HepG2 (cell line): Measurements from ENCODE around the genes TMEM236 and MRC1.

DNA sequence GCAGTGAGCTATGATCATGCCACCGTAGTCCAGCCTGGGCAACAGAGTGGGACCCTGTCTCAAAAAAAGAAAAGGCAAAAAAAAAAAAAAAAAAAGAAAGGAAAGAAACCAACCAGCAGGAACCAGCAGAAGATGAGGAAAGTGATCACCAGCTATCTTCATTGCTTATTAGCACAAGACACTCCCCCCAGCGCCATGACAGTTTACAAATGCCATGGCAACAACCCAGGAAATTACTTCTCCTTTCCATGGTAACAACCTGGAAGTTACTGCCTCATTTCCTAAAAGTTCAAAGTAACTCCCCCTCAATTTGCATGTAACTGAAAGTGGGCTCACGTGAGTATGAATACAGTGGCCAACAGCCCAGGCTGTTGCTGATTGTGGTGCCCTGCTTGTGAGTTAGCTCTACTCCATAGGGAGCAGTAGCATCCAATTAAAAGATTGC is 18.4 kb upstream of the ST8SIA6 start:
- RRBS, 2 experiments, result no CpG with 5 or more reads among the region's 3 CpGs
CAGE:
- cytosol, long polyA minus RNA, result no peak
- cytosol, long polyA plus RNA, result no peak
- long polyA plus RNA, result no peak
- nucleus, long polyA minus RNA, result no peak
- nucleus, long polyA plus RNA, result no peak

DNA sequence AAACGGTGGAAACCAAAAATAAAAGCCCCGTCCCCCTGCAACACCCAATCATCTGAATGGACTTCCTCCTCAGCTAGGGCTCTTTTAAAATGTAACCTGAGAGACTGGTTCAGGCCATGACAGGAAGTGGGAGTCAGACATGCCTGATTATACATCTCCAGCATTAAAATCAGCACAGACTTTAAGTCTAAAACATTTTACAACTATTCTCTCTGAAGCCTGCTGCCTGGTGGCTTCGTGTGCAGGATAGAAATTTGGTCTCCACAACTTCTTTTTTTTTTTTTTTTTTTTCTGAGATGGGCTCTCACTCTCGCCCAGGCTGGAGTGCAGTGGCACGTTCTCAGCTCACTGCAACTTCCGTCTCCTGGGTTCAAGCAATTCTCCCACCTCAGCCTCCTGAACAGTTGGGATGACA is 30.3 kb downstream of the HACD1 start:
- RRBS, 2 experiments, result no CpG with 5 or more reads among the region's 6 CpGs
CAGE:
- cytosol, long polyA minus RNA, result no peak
- cytosol, long polyA plus RNA, result no peak
- long polyA plus RNA, result no peak
- nucleus, long polyA minus RNA, result no peak
- nucleus, long polyA plus RNA, result no peak

DNA sequence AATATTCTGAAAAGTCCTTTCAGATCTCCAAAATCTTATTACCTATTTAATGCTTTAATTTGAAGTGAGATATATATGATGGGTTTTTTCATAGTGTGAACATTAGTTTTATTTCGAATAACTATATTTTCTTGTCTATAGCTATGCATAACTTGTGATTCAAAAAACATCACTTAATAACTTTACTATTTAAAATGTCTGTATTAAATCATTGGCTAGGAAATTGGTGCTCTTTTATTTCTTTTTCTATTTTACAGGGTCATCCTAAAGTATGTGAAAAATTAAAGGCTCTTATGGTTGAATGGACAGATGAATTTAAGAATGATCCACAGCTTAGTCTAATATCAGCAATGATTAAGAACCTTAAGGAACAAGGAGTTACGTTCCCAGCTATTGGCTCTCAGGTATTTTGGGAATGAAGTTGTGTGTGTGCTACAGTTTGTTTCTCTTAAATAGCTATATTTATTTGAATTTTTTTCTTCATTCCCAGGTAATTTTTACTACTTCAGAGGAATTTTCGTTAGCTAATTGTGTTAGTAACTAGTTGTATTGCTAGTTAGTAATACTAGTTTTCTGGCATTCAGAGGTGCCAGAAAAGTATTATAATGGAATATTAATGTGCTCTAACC is 43.9 kb downstream of the STAM start:
- RRBS, 2 experiments, result no CpG with 5 or more reads among the region's 3 CpGs
CAGE:
- cytosol, long polyA minus RNA, result no peak
- cytosol, long polyA plus RNA, result no peak
- long polyA plus RNA, result no peak
- nucleus, long polyA minus RNA, result no peak
- nucleus, long polyA plus RNA, result no peak

GRCh38 chr10:17751926-17752620 is at the start of gene TMEM236:
TSS of gene TMEM236 (plus strand) at chr10:17752201.
- RRBS, 2 experiments, result no CpG with 5 or more reads among the region's 12 CpGs
CAGE:
- cytosol, long polyA minus RNA, result no peak
- cytosol, long polyA plus RNA, result no peak
- long polyA plus RNA, result no peak
- nucleus, long polyA minus RNA, result no peak
- nucleus, long polyA plus RNA, result no peak

DNA sequence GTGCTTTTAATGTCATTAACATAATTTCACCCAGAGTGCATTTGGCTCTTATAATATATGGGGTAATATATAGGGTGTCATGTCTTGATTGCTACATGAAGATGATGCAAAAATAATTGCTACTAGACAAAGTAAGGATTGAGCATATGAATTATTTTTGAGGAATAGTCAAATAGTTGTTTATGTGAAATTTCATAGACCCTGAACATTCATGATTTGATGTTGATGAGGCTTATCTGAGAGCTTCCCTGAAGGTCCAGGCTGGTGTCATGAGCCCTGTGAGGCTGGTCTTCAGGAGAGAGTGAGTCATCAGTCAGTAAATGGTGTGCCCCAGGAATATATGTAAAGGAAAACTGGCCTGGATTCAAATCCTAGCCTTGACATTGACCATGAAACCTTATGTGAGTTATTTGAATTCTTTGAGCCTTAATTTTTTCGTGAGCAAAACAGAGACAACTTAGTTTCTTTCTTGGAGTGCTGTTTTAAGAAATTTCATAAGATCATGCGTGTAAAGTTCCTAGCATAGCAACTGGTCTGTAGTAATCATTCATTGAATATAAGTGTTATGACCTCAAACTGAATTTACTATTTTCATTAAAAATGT is 6.2 kb downstream of the TMEM236 start:
- RRBS, 2 experiments, result no CpG with 5 or more reads among the region's 2 CpGs
CAGE:
- cytosol, long polyA minus RNA, result no peak
- cytosol, long polyA plus RNA, result no peak
- long polyA plus RNA, result no peak
- nucleus, long polyA minus RNA, result no peak
- nucleus, long polyA plus RNA, result no peak

DNA sequence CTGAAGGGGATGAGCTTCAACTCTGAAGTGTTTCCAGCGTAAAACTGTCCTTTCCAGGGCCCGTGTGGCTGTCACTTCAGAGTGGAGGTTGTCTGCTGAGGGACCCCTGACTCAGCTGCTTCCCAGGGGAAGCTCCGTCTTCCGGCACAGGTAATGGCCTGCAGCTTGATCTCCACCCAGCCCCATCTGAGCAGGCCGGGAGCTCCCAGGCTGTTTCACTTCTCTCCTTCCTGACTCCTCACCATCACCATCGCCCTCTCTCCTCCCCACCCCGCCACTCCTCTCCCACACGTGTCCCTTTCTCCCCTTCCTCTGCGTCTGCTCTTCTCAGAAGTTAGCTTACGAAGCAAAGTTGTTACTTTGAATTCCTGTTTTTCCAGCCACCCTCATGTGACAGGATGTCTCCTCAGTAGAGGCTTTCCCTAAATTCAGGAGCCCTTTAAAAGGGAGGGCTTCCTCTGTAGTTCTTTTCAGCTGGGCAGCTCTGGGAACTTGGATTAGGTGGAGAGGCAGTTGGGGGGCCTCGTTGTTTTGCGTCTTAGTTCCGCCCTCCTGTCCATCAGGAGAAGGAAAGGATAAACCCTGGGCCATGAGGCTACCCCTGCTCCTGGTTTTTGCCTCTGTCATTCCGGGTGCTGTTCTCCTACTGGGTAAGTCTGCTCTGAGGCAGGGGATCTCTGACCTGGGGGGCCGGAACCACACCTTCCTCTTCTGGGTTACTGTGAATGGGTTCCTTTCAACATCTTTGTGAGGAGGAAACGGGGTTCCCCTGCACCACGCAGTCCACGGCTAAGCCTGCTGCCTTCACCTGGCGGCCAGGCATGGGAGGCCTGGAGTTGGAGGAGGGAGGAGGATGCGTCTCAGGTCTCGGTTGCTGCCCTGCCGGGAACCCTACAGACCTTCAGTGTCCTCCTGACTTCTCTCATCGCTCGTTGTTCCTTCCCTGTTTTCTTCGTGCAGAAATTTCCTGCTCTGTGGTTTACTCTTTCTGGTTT is at the start of gene MRC1:
Gene MRC1, plus strand, starts transcription at position 472 of the 995 bp plus-strand sequence.
- RRBS, 2 experiments, result no CpG with 5 or more reads among the region's 25 CpGs
CAGE:
- cytosol, long polyA minus RNA, result no peak
- cytosol, long polyA plus RNA, result no peak
- long polyA plus RNA, result no peak
- nucleus, long polyA minus RNA, result no peak
- nucleus, long polyA plus RNA, result no peak

GRCh38 chr10:17859680-17860230 is 50.6 kb downstream of the MRC1 start:
- RRBS, 2 experiments, result no CpG with 5 or more reads among the region's 5 CpGs
CAGE:
- cytosol, long polyA minus RNA, result no peak
- cytosol, long polyA plus RNA, result no peak
- long polyA plus RNA, result no peak
- nucleus, long polyA minus RNA, result no peak
- nucleus, long polyA plus RNA, result no peak

DNA sequence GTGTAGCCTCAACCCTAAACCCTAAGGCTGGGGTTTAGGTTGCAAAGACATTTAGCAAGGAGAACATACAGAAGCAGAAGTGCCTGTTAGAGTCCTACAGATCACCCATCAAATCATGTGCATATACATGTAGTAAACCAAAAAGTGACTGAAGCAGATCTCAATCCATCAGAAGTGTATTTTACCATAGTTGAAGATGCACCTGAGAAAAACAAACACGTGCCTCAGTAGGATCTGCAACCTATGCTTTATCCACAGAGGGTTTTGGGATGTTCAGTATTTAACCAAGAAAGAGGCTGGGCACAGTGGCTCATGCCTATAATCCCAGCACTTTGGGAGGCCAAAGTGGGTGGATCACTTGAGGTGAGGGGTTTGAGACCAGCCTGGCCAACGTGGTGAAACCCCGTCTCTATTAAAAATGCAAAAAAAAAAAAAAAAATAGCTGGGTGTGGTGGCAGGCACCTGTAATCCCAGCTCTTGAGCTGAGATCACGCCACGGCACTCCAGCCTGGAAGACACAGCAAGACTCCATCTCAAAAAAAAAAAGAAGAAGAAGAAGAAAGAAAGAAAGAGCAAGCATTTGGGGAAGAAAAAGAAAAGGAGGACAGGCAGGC is 36.9 kb downstream of the CACNB2 start:
- RRBS, 2 experiments, result no CpG with 5 or more reads among the region's 5 CpGs
CAGE:
- cytosol, long polyA minus RNA, result no peak
- cytosol, long polyA plus RNA, result no peak
- long polyA plus RNA, result no peak
- nucleus, long polyA minus RNA, result no peak
- nucleus, long polyA plus RNA, result no peak

DNA sequence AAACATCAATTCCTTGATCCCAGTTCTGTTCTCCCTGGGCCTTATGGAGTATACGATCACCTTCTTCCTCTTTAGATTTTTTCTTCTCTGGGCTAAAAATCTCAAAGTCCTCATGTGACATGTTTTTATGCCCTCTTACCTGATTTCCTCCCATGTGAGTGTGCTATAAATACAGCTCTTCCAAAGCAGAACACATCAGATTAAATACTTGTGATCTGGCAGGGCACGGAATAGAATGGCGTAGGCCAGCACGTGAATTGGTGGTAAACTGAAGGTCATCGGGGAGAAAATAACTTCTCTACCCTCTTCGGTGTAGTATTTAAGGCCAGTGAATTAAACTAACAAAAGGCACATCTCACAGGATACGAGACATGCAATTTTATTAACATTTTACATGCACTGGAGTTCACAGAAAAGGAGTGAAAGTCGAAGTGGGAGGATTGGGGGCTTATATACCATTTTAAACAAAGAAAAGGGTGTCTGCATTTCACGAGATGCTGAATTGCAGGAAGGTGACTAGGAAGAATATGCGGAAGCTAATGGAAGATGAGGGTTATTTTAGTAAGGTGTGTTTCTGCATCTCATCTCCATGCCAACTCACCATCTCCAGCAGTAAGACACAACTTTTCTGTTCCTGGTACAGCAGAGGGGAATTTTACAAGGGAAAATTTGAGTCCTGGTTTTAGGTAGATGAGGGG is 212.5 kb downstream of the NSUN6 start:
- RRBS, 2 experiments, result no CpG with 5 or more reads among the region's 10 CpGs
CAGE:
- cytosol, long polyA minus RNA, result no peak
- cytosol, long polyA plus RNA, result no peak
- long polyA plus RNA, result no peak
- nucleus, long polyA minus RNA, result no peak
- nucleus, long polyA plus RNA, result no peak

DNA sequence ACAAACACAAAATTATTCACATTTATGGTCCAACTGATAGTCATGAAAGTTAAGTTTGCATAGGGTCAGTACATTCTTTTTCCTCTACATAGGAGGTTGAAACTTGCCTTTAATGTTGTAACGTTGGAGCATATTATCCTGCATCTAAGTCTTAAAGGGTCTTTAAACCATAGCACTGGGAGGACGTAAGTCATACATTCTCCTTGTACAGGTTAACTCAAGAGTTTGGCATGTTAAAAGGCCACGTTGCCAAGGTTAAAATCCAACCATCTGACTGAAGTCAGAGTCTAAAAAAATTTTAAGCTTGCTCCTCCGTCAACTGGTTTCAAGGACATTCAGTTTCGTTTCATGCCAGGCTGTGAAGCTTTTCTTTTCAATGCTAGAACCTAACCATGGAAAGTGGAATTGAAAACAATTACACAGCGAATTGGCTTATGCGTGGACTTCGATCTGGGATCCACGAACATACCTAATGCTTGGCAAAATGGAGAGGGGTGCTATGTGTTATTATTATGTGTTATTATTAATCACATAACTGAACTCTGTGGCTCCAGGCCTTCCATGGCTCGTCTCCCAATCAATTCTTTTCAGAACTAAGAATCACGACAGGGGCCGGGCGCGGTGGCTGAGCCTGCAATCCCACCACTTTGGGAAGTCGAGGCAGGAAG is 985 bp upstream of the ARL5B start:
- RRBS, 2 experiments, result no CpG with 5 or more reads among the region's 15 CpGs
CAGE:
- cytosol, long polyA minus RNA, result no peak
- cytosol, long polyA plus RNA, result no peak
- long polyA plus RNA, result no peak
- nucleus, long polyA minus RNA, result no peak
- nucleus, long polyA plus RNA, result no peak

DNA sequence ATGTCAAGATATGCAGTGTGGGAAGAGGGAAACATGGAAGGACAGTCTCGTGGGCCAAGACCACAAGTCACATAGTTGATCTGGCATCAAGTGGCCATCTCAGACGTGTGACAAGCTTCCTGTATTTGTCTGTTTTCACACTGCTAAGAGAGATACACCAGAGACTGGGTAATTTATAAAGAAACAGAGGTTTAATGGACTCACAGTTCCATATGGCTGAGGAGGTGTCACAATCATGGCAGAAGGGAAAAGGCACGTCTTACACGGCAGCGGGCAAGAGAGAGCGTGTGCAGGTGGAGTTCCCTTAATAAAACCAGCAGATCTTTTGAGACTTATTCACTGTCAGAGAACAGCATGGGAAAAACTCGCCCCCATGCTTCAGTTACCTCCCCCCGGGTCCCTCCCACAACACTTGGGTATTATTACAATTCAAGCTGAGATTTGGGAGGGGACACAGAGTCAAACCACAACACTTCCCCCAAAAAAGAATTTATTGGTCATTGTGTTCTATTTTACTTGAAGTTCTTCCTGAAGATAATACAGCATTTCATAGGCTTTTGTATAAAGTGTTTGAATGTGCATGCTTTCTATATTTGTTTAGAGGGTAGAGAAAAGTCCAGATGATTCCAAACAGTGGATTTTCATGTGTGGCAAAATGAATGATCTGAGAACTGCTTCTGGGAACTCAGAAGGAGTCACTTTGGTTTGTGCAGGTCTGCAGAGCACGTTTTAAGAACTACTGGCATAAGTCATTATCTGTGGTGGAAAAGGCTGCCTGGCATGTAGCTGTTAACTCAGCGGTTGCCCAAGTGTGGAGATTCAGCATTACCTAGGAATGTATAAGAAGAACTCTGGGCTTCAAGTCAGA is 30.7 kb downstream of the PLXDC2 start:
- RRBS, 2 experiments, result no CpG with 5 or more reads among the region's 10 CpGs
CAGE:
- cytosol, long polyA minus RNA, result no peak
- cytosol, long polyA plus RNA, result no peak
- long polyA plus RNA, result no peak
- nucleus, long polyA minus RNA, result no peak
- nucleus, long polyA plus RNA, result no peak

- RRBS, 2 experiments, result no CpG with 5 or more reads among the region's 3 CpGs
CAGE:
- cytosol, long polyA minus RNA, result no peak
- cytosol, long polyA plus RNA, result no peak
- long polyA plus RNA, result no peak
- nucleus, long polyA minus RNA, result no peak
- nucleus, long polyA plus RNA, result no peak
These were observed 200.6 kb downstream of the PLXDC2 start for GRCh38 chr10:20016853-20017122.

GRCh38 chr10:20031995-20032689 is 215.9 kb downstream of the PLXDC2 start:
- RRBS, 2 experiments, result no CpG with 5 or more reads among the region's 5 CpGs
CAGE:
- cytosol, long polyA minus RNA, result no peak
- cytosol, long polyA plus RNA, result no peak
- long polyA plus RNA, result no peak
- nucleus, long polyA minus RNA, result no peak
- nucleus, long polyA plus RNA, result no peak

GRCh38 chr10:20085697-20085923 is 269.4 kb downstream of the PLXDC2 start:
CAGE:
- cytosol, long polyA minus RNA, result no peak
- cytosol, long polyA plus RNA, result no peak
- long polyA plus RNA, result no peak
- nucleus, long polyA minus RNA, result no peak
- nucleus, long polyA plus RNA, result no peak

GRCh38 chr10:20091569-20091992 is 275.3 kb downstream of the PLXDC2 start:
- RRBS, 2 experiments, result no CpG with 5 or more reads among the region's 5 CpGs
CAGE:
- cytosol, long polyA minus RNA, result no peak
- cytosol, long polyA plus RNA, result no peak
- long polyA plus RNA, result no peak
- nucleus, long polyA minus RNA, result no peak
- nucleus, long polyA plus RNA, result no peak

- RRBS, 2 experiments, result no CpG with 5 or more reads among the region's 7 CpGs
CAGE:
- cytosol, long polyA minus RNA, result no peak
- cytosol, long polyA plus RNA, result no peak
- long polyA plus RNA, result no peak
- nucleus, long polyA minus RNA, result no peak
- nucleus, long polyA plus RNA, result start-site peak on the plus strand at chr10:20095994-20096435, 9 and 12 reads in 2 replicates
These were observed 280.0 kb downstream of the PLXDC2 start for GRCh38 chr10:20096105-20096666.

GRCh38 chr10:20103017-20103663 is 286.9 kb downstream of the PLXDC2 start:
- RRBS, 2 experiments, result no CpG with 5 or more reads among the region's 5 CpGs
CAGE:
- cytosol, long polyA minus RNA, result no peak
- cytosol, long polyA plus RNA, result no peak
- long polyA plus RNA, result no peak
- nucleus, long polyA minus RNA, result no peak
- nucleus, long polyA plus RNA, result no peak

GRCh38 chr10:20124916-20125496 is 308.8 kb downstream of the PLXDC2 start:
- RRBS, 2 experiments, result no CpG with 5 or more reads among the region's 5 CpGs
CAGE:
- cytosol, long polyA minus RNA, result no peak
- cytosol, long polyA plus RNA, result no peak
- long polyA plus RNA, result no peak
- nucleus, long polyA minus RNA, result no peak
- nucleus, long polyA plus RNA, result no peak

DNA sequence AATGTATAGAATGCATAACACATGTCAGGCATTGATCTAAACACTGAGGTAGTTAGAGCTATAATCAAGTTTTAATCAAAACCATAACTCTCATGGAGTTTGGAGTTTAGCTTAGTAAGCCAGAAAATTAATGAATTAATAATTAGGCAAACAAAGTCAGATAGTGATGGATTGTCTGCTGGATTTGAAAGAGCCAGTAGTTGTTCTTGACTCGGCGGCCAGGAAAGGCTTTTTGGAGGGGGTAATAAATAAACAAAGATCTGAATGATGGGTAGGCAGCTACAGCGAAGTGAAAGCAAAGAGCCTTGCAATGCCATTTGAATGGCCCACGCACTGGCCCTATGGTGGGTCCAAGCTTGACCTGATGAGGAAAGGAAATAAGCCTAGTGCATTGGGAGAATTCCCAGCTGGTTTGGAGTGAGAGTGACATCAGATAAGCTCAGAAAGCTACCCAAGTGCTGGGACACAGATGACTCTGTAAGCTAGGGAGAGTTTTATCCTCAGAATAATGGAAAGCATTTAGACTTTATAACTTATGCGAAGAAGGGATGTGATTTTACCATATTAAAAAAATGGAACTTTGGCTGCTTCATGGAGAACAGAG is 365.2 kb downstream of the PLXDC2 start:
- RRBS, 2 experiments, result no CpG with 5 or more reads among the region's 5 CpGs
CAGE:
- cytosol, long polyA minus RNA, result no peak
- cytosol, long polyA plus RNA, result no peak
- long polyA plus RNA, result no peak
- nucleus, long polyA minus RNA, result no peak
- nucleus, long polyA plus RNA, result no peak

DNA sequence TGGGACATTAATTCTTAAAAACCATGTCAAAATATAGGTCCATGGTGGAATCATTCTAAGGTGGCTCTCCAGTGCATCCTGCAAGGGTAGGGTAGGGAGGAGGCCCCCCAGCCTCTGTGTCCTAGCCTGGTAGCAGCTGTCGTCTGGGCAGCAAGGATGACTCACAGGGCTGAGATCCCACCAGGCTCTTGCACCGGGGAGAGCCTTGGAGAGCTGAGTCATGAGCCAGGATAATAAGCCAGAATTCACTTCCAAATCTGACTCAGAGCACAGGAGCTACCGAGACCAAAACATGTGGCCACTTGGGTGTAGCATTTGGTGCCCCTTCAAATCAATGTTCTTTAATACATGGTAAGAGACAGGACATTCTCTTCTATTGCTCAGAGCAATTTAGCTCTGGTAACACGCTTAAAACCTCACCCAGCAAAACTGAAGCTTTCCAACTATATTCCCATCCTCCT is 298.5 kb downstream of the NEBL start:
- RRBS, 2 experiments, result no CpG with 5 or more reads among the region's 4 CpGs
CAGE:
- cytosol, long polyA minus RNA, result no peak
- cytosol, long polyA plus RNA, result no peak
- long polyA plus RNA, result no peak
- nucleus, long polyA minus RNA, result no peak
- nucleus, long polyA plus RNA, result no peak